Monocyte (primary cell): ENCODE measurements around a stretch of chr12.

DNA sequence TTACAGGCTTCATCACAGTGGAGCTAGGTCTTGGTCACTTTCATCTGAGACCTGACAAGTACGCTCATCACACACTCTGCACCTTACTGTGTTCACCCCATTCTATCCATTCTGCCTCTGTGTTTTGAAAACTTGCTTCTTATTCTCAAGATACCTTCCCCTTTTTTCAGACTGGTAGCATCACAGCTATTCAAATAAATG is 1104.3 kb upstream of the TMEM132C start:
- PRO-cap, 2 experiments = no peak in any of the 2 experiments

DNA sequence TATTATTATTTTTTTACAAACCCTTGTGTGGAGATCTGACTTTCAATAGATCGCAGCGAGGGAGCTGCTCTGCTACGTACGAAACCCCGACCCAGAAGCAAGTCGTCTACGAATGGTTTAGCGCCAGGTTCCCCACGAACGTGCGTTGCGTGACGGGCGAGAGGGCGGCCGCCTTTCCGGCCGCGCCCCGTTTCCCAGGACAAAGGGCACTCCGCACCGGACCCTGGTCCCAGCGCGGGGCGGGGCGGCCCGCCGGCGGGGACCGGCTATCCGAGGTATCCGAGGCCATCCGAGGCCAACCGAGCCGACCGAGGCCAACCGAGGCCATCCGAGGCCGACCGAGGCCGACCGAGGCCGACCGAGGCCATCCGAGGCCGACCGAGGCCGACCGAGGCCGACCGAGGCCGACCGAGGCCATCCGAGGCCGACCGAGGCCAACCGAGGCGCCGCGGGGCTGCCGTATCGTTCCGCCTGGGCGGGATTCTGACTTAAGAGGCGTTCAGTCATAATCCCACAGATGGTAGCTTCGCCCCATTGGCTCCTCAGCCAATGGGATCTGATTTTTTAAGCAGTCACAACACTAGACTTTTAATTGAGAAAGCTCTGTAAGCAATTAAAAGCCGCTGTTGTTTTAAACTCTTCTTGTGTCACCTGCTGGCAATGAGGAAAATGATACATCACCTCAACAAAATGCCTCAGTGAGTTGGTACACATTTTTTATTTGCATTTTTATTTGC is 1100.9 kb upstream of the TMEM132C start:
- PRO-cap, 2 experiments = peak in 2 of 2 experiments; most common plus-strand start position 232 of the sequence (in 2); most common minus-strand start position 104 of the sequence (in 2)

DNA sequence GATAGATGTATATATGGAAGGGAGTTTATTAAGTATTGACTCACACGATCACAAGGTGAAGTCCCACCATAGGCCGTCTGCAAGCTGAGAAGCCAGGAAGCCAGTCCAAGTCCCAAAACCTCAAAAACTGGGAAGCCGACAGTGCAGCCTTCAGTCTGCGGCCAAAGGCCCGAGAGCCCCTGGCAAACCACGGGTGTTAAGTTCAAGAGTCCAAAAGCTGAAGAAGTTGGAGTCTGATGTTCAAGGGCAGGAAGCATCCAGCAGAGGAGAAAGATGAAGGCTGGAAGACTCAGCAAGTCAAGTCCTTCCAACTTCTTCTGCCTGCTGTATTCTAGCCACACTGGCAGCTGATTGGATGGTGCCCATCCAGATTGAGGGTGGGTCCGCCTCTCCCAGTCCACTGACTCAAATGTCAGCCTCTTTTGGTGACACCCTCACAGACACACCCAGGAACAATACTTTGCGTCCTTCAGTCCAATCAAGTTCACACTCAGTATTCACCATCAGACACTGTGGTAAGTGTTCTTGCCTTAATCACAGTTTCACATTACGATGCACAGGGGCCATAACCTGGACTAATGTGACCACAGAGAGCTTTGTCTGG is 1084.8 kb upstream of the TMEM132C start:
- PRO-cap, 2 experiments = no peak in any of the 2 experiments

- PRO-cap, 2 experiments = no peak in any of the 2 experiments
These were observed 442.2 kb upstream of the TMEM132C start for GRCh38 chr12:127824761-127825108.

DNA sequence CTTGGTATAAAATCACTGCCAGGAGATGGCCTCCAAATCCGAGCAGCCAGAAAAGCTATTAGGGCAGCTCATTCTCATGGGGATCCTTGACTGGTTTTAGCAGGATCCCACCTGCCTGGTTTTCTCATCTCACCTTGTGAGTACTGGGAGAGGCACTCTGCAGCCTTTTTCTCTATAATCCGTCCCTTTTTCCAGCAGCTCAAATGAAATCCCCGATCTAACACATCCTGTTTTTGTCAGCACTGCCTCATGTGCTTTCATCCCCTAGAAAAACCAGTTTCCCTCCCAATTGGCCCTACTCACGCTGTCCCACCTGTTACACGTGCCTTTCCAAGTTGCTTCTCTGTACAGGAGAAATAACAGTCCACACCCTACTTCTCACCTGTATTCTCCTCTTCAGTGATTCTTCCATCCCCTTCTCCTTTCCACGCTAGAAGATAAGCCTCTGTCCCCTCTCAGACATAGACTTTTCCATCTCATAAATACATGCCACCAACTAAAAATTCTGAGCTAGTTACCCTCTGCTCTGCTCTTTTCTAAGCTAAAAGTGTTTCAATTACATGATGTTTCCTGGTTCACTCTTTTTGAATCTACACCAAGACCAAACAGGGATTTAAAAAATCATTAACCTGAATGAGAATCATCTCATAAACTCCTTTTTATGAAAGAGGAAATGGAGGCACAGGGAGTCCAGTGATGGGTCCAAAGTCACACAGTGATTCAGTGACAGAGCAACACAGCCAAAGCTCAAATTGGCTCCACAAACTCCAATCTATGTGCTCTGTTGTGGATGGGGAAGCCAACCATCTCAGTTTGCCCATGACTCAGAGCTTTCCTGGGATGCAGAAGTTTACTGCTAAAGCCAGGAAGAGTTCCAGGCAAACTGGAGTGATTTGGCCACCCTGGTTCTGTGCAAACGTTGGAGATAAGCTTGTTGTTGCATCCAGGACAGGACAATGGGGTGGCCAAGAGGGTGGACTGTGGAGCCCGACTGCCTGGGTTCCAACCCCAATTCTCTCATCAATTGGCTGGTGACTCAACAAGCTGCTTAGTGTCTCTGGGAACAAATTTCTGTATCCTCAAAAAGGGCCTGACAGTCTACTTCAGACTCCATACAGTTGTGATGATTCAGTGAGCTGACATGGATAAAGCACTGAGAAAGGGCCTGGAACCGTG is 240.0 kb upstream of the TMEM132C start:
- PRO-cap, 2 experiments = no peak in any of the 2 experiments

- PRO-cap, 2 experiments = no peak in any of the 2 experiments
These were observed 220.3 kb downstream of the SLC15A4 start for GRCh38 chr12:128603569-128603810.

DNA sequence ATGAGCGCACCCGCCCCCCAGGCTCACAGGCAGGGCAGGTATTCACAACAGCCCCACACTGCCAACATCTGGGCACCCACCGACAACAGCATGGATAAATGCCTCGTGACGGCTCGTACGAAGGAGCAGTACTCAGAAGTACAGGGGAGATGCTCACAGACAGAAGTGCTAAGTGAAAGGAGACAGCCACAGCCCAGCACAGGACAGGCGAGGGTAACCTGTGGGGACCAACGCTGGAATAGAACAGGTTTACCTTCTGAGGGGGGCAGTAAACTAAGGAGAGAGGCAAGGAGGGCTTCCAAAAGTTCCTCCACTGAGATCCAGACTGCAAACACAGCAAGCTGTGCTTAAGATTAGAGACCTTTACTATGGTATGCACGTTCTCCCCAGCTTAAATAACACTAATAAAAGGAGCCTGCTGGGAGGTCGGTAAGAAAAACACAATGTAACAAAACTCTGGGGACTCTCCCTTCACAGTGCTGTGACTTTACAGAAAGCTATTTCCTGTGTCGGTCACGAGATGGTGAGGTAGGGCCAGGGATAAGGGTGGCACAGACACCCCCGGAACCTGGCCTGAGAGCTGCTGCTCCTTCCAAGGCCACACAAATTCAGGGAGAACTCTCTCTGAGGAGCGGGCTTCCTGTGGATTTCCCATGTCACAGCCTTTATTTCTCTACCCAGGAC is 26.5 kb downstream of the SLC15A4 start:
- PRO-cap, 2 experiments = no peak in any of the 2 experiments

DNA sequence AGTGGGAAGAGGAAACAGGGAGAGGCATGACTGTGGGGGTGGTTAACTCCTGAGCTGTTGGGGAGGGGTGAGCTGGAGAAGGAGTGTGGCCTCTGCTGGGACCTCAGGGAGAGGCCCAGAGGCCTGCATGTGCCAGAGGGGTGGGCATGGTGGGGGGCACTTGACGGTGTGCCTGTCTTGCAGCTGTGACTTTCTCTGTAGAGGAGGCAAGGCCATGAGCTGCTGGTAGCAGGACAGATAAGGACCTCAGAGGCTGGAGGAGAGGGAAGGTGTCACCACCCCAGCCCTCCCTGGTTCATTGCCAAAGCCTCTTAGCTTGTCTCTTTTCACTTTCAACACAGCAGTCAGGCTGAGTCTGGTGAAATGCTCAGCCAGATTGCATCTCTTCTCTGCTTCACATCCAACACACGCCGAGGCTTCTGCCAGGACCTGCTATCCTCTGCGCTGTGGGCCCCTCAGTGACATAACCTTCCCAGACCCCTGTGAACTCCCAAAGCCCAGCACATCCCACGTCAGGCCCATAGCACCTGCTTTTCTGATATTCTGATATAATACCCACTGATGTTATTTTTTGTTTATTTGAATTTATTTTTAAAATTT is 11.5 kb downstream of the GLT1D1 start:
- PRO-cap, 2 experiments = no peak in any of the 2 experiments

GRCh38 chr12:130253635-130254056 is 84.0 kb upstream of the PIWIL1 start:
- PRO-cap, 2 experiments = no peak in any of the 2 experiments

GRCh38 chr12:130787974-130788488 is 51.0 kb downstream of the STX2 start:
- PRO-cap, 2 experiments = no peak in any of the 2 experiments

GRCh38 chr12:130838162-130838785 is 776 bp downstream of the STX2 start:
- PRO-cap, 2 experiments = no peak in any of the 2 experiments

- PRO-cap, 2 experiments = no peak in any of the 2 experiments
These were observed 20.5 kb upstream of the ADGRD1 start for GRCh38 chr12:130933050-130933669.

- PRO-cap, 2 experiments = no peak in any of the 2 experiments
These were observed 8.1 kb downstream of the ADGRD1 start for GRCh38 chr12:130961677-130962326.

- PRO-cap, 2 experiments = no peak in any of the 2 experiments
These were observed 36.3 kb downstream of the ADGRD1 start for GRCh38 chr12:130989978-130990482.

GRCh38 chr12:131012073-131012662 is 58.5 kb downstream of the ADGRD1 start:
- PRO-cap, 2 experiments = no peak in any of the 2 experiments

- PRO-cap, 2 experiments = no peak in any of the 2 experiments
These were observed 240.3 kb downstream of the ADGRD1 start for GRCh38 chr12:131194028-131194438.

GRCh38 chr12:131260826-131261377 is 307.2 kb downstream of the ADGRD1 start:
- PRO-cap, 2 experiments = no peak in any of the 2 experiments

GRCh38 chr12:131434354-131435220 is 276.3 kb upstream of the SFSWAP start:
- PRO-cap, 2 experiments = no peak in any of the 2 experiments

DNA sequence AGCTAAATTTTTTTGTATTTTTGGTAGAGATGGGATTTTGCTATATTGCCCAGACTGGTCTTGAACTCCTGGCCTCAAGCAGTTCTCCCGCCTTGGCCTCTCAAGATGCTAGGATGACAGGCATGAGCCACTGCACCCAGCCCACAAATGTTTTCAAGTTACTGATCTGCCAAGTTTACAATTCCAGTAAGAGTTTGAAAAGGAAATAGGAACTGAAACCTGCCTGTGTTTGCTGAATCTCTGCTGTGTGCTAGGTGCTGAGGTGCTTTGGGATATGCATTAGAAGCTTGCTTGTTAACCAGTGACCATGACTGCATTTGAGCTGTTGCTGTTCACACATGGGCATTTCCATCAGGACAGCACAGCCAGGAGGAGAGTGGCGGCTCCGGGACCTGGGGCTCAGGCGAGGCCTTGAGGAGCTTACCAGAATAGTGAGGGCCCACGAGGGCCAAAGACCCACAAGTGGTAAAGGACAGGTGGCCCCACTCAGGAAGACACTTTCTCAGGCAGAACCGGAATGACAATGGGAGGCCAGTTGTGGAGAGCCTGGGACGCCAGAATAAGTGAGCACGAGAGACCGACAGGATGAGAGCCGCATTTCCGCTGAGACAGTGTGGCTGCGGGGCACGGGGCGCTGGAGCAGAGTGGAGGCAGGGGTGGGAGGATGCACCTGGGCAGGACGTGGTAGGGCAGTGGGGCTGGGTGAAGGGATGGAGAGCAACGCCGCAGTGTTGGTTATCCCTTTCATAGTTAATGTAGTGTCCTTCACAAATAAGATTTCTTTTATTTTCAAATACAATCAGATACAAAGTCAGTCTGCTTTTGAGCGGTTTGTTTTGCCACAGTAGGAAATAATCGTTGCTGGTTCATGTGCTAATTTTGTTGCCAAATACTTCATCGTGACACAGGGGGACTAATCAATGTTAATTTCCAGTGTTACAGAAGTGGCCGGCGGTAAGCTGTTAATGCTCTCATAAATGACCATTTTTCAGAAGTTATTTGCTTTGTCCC is 54.4 kb upstream of the MMP17 start:
- PRO-cap, 2 experiments = no peak in any of the 2 experiments

DNA sequence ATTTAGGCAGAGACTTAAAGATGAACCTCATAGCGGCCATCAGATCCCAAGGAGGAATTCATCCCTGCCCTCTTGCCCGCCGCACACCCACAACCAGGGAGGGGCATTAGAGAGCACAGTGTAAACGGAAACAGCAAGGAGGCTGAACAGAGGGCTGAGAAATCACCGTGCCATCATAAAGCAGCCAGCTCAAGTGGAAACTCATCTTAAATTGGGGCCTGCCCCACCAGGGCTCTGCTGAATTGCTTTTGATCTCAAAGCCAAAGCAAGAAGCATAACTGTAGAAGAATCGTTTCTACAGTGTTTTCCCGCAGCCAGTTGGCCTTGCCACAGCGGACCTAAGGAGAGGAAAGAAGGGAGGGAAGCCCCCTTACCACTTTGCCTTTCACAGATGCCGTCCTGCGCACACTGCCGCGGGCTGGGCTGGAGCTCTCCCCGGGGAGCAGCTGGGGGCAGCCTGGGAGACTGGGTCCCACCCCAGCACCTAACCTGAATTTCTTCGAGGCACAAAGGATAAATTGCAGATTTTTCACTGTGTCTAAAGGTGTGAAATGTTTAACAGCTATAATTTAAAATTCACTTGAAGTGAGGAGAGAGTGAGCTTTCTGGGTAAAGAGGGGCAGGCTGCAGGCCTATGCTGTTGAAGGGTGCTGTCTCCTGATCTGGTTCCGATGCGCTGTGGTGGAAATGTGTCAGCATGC is 51.8 kb upstream of the MMP17 start:
- PRO-cap, 2 experiments = peak in 1 of 2 experiments; most common plus-strand start position 633 of the sequence (in 1)